SK-MEL-5 (cell line): ENCODE measurements around a stretch of chr13.

DNA sequence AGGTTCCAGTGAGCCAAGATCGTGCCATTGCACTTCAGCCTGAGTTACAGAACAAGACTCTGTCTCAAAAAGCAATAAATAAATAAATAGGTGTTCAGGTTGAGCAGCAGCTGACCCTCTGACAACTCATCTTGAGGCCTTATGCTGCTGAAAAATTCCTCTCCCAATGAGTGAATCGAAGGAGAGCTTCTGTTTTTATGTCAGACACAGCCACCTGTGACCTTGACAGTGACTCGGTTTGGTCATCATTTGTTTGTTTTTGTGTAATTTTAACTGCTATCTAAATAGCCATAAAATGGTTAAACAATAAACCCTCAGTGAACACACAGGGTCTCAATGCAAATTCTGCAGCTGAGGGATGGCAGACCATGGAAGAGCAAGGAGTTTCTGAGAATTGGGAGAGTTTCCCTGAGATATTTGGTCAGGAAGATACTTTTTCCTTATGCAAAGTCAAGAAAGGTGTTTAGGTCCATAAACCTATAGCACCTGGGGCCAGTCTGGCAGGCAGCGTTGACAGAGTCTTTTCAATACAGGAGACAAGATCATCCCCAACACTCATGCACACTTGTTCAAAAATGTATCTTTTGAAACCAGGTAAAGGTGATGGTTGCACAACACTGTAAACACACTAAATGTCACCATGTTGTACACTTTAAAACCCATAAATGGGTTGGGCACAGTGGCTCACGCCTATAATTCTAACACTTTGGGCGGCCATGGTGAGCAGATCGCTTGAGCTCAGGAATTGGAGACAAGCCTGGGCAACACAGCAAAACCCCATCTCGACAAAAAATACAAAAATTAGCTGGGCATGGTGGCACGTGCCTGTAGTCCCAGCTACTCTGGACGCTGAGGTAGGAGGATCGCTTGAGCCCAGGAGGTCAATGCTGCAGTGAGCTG lies 16.6 kb upstream of the SLC25A30 start:
RAMPAGE:
- cytosol, long total RNA = no peak
- long total RNA = no peak
- nucleus, long total RNA = no peak

DNA sequence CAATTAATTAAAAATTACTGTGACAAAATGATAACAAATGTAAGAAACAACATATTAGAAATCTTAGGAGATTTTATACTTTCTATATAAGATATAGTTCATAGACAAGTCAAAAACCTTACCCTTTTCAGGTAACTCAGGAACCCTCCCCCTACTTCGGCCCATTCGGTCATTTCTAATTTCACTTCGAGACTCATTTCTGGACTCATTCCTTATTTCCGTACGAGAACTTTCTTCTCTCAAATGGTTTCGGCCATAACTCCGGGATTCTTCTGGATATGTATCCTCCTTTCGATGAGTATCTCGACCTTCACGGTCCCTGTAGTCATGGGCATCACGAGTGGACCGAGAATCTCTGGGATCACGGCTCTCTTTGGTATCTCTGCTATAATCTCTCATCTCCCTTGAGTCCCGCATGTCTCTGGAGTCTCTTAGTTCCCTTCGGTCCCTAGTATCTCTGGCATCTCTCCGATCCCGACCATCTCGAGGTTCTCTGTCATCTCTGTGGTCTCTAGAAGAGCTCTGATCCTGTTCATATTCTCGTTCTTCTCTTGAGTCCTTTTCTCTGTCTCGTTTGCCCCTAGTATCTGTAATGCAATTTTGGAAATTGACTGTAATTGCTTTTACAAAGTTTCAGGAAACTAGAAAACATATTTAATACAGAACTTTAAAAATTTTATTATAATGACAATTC lies 67.2 kb downstream of the ZC3H13 start:
RAMPAGE:
- cytosol, long total RNA = no peak
- long total RNA = no peak
- nucleus, long total RNA = no peak

DNA sequence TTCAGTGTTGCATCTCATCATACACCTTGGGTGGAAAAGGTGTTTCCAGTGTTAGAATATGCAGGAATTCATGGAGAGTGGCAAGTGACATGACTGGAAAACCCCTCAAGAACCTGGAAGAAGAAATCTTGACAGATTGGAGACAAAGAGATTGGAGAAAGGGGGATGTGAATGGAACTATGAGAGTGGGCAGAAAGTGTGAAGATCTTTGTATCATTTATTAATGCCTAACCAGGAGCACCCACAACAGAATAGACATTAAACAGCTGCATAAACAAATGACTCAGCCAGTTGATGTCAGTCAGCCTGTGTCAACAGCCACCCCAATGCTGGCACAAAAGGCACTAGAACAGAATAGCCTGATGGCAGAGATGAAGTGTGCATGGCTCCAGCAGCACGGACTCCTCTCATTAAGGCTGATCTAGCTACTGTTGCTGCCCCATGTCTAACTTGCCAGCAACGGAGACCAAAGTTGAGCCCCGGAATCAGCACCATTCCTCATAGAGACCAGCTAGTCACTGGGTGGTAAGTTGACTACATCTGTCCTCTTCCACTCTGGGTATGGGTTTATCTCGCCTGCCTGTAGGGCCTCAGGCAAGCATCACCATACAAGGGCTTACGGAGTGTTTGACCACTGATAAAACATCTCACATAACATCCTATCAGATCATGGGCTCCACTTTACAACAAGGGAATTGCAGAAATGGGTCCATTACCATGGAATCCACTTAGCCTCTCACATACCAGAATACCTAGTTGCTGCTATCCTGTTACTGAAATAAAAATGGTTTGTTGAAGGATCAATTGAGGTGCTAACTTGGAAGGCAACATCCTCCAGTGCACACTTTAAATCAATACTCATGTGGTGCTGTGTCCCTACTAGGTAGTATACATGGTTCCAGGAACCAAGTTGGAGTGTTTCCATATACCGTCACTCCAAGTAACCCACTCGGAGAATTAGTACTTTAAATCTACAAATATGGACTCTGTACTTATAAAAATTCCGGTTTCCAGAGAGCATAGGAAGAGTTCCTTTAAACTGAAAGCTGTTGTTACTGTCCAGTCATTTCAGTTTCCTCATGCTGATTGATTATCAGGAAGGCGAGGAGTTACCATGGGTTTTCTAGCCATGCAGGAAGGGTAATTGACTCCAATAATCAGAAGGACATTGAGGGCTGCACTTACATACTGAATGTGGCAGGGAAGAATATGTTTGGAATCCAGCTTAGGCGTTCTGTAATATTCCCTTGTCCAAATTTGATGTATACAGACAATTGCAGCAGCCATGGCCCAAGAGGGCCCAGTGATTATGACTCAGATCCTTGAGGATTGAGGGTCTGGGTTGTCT lies 7.5 kb downstream of the CPB2 start:
RAMPAGE:
- cytosol, long total RNA = no peak
- long total RNA = no peak
- nucleus, long total RNA = no peak

DNA sequence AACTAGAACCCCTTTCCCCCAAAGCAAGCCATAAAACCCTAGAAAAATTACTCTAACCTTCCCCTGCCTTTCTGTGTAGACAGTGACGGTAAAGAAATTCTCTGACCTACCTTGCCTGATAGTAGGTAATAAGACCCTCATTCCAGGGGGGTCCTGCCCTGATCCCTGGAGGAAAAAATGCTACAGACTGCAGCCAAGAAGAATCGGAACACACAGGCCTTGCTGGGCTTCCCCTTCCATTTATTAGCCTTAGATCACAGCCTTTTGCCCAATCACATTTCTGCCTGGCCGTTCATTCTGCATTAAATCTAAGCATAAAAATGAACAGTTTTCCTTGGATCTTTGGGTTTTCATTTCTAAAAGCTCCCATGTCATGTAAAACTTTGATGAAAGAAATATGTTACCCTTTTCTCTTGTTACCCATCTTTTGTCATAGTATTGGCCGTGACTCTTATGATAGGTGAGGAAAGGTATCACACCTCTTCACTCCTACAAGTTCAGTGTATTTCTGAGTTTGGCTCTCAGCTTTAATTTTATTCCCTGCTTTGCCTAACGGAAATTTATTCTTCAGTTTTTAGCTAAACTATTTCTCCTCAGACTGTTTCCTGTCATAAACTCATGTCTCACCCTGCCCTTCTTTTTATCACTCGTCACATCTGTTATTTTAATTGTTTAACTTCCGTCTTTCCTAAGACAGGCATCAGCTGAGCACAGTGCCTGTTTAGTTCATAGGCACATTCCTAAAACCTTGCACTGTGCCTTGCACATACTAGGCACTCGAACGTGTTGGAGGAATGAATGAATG lies 20.4 kb upstream of the CPB2 start:
RAMPAGE:
- cytosol, long total RNA = no peak
- long total RNA = no peak
- nucleus, long total RNA = no peak

RAMPAGE:
- cytosol, long total RNA = no peak
- long total RNA = no peak
- nucleus, long total RNA = no peak
Measured at GRCh38 chr13:46150725-46151425, 31.1 kb downstream of the LCP1 start.

DNA sequence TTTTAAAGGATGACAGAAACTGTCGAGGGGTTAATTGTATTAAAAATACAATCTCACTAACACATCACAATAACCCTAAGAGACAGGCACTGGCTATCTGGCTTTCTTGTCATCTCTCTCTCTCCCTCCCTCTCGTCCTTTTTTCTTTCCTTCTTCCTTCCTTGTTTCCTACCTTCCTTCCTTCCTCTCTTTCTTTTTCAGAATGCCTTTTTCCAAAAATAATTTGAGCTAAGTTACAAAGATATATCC lies 20.6 kb downstream of the LCP1 start:
RAMPAGE:
- cytosol, long total RNA = no peak
- long total RNA = no peak
- nucleus, long total RNA = no peak

DNA sequence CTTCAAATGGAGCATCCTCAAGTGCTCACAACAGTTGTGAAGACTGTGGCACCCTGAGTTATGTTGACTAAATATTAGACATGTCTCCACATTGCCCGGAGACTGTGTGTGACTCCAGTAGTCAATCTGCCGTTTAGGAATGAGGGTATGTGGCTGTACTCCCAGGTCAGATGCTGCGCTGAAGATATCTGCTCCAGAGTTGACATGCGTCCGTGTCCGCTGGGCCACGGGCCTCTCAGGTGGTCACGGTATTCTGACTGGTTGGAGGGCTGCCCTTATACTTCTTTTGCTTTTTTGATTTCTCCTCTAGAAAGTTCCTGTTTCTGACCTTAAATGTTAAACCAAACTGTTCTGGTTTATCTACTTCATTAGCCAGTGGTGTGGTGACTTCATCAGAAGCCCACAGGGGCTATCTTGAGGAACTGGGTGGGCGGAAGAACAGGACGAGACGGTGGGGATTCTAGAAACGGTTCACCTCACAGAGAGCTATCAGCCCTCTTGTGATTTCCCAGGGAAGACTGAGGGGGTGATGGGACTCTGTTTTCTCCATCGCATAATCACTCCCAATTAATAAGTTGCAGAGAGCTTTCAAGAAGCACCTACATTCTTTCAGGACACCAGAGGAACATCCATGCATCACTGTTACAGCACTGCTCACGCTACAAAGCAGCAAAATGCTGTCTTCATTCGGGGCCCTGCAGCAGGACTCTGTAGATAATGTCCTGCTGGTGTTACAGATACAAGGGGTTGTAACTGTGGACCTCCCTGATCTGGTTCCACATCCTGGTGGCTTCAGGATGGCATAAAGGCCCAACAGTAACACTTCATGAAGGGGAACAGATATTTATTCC lies 1.3 kb upstream of the LCP1 start:
RAMPAGE:
- cytosol, long total RNA = no peak
- long total RNA = no peak
- nucleus, long total RNA = no peak

DNA sequence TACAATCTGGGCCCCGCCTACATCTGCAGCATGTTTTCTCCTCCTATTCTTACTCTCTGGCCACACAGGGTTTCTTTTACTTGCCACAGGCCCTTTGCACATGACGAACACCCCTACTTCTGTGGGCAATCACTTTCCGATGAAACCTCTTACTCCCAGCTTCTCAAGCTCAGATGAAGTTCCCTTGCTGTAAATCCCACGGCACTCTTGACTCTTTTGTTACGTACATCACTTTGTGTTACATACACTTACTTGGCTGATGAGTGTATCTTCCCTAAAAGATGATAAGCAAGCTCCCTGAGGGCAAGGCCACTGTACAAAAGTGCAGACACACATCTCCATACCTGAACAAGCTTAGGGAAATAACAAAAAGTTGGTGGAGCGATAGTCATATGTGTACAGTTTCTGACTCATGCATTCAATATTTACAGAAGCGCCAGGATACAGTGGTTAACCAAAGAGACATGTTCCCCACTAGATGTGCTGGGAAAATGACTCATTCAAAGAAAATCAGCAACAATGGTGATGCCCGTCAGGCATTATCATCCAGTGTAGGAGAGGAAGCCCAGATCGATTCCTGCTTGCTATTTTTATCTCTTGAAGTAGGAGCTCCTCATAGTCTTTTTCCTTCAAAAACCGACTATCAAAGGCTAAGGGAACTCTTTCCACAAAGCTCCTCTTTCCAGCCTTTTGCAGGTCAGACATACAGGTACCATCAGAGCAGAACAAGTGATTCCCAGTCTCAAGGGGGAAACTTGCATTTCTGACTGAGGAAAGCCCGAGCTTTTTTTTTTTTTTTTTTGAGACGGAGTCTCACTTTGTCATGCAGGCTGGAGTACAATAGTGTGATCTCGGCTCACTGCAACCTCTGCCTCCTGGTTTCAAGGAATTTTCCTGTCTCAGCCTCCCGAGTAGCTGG lies 32.3 kb downstream of the RUBCNL start:
RAMPAGE:
- cytosol, long total RNA = no peak
- long total RNA = no peak
- nucleus, long total RNA = no peak

RAMPAGE:
- cytosol, long total RNA = no peak
- long total RNA = no peak
- nucleus, long total RNA = no peak
Measured at GRCh38 chr13:46380079-46380626, 6.9 kb downstream of the RUBCNL start.

RAMPAGE:
- cytosol, long total RNA = no peak
- long total RNA = no peak
- nucleus, long total RNA = no peak
Measured at GRCh38 chr13:46437429-46438431, 50.7 kb upstream of the RUBCNL start.

DNA sequence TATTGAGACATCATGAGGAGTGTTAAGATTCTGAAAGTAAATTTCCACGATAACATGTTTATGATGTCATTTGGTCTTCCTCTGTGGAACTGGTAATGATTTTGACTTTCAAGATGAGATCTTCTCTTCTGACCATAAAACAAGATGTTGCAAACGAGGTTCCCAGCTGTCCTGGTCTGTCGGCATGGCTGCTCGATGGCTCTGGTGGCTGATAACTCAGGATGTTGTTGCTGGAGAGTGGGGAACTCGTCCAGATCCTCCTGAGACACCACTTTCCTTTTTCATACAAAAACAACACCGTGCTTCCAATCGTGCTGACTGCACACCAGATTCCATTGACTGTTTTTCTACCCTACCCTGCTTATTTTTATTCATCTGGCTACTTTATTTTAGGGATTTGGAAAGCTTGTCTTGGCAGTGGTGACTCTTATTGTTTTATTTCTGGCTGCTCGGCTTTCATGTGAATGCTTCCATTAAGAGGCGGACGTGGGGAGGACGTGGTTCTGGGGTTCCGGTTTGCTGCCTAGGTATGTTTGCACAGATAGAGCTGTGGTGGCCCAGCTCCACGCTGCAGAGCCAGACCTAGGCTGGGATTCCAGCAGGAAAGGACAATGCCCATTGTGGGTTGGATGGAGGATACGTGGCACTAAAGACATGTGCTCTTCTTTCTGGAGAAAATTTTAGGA lies 88.6 kb downstream of the LRCH1 start:
RAMPAGE:
- cytosol, long total RNA = no peak
- long total RNA = no peak
- nucleus, long total RNA = no peak

GRCh38 chr13:46667911-46668265 lies 114.9 kb downstream of the LRCH1 start:
RAMPAGE:
- cytosol, long total RNA = no peak
- long total RNA = no peak
- nucleus, long total RNA = no peak

RAMPAGE:
- cytosol, long total RNA = no peak
- long total RNA = no peak
- nucleus, long total RNA = no peak
Measured at GRCh38 chr13:46680525-46680942, 116.4 kb downstream of the ESD start.

DNA sequence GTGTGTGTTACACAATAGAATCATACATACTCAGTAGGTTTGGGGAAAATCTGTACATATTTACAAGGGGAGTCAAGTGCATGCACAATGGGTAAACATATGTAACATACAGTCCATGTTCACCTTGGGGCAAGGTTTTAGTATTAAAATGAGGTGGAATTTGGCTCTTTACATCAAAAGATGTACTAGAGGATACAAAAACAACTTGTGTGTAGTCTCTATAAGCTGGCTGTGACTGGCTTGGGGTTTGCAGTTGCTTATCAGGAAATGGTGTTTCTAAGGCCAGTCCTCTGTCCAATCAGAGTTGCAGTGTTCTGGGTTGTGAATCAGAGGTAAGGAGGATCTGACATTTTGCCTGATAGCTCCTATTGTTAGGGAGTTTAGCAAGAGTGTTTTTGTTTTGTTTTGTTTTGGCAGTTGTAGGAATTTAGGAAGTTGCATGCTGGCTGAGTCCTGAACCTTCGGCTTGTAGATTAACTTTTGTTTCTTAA lies 20.1 kb upstream of the ESD start:
RAMPAGE:
- cytosol, long total RNA = no peak
- long total RNA = no peak
- nucleus, long total RNA = no peak

DNA sequence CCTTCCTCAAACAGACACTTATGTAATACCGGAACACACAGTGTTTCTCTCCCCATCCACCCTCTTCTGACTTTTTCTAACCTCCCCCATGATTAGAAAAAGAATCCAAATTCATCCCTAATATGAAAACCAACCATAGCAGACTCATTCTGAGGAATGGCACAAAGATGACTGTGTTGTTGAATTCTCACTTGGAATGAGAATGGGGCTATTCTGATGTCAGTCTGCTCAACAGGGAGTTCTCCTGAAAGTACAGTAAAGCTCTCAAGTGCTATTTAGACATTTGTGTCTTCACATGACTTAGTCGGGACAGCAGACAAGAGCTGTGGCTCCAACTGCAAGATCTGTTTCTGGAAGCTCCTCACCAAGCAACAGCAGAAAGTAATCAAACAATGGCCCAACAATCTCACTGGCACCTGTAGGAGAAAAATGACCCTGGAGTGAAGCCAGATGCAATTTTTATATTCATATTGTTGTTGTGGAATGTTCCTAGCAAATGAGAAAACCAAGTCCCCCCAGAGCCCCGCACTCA lies 454.9 kb downstream of the SUCLA2 start:
RAMPAGE:
- cytosol, long total RNA = no peak
- long total RNA = no peak
- nucleus, long total RNA = no peak

RAMPAGE:
- cytosol, long total RNA = no peak
- long total RNA = no peak
- nucleus, long total RNA = no peak
Measured at GRCh38 chr13:47903870-47904921, 96.9 kb downstream of the SUCLA2 start.

GRCh38 chr13:48038605-48039165 lies 1.2 kb downstream of the NUDT15 start:
RAMPAGE:
- cytosol, long total RNA = no peak
- long total RNA = no peak
- nucleus, long total RNA = no peak

GRCh38 chr13:48059620-48060264 lies 22.2 kb downstream of the NUDT15 start:
RAMPAGE:
- cytosol, long total RNA = no peak
- long total RNA = no peak
- nucleus, long total RNA = no peak

DNA sequence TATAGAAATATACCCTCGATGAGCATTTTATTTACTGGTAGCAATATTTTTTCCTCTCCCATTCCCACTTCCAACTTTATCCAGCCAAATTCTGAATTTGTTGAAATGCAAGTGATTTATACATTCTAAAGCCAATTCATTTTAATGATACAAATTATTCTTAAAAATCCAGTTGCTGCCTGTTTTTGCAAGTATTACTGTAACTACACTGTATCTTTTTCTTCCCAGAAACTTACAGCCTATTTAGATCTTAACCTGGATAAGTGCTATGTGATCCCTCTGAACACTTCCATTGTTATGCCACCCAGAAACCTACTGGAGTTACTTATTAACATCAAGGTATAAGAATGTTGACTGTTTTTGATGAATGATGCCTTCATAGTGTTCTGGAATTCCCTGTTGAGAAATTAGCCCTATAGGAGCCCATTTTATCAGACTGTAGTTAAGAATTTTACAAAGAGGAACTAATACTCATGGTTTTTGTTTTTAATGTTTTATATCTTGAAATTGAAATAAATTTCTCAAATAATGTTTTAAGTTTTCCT lies 25.0 kb downstream of the ITM2B start:
RAMPAGE:
- cytosol, long total RNA = no peak
- long total RNA = no peak
- nucleus, long total RNA = no peak

RAMPAGE:
- cytosol, long total RNA = no peak
- long total RNA = no peak
- nucleus, long total RNA = no peak
Measured at GRCh38 chr13:48400729-48401323, 12.1 kb downstream of the LPAR6 start.